Temporal lobe (tissue), 2 donors: ENCODE measurements around a stretch of chr3.

DNA sequence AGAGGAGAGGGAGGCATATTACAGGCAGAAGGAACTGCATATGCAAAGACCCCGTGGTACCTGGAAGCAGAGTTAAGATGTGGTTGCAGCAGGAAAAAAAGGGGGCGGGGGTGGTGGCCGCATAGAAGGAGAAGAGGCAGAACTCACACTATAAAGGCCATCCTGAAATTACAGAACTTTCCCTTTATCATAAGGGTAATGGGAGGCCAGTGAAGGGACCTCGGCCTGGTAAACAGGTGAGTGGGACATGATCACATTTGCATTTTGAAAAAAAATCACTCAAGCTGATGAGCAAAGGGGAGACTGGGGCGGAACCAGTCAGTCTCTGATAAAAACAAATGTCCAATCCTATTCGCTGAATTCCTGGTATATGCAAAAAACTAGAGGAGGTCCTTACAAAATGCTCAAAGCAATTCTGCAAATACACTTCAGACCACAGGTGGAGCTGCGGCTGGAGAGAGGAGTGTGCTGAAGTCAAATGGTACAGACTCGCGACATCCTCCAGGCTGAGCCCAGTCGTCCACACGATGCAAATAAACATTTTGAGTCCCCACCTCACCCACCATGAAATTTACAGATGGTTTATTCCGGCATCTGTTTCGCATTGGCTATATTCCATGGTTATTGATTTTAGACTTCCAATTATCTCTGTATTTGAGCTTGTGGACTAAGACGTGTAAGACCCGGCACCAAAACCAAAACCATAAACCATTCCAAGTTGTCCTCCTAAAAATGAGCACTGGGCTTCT is 166.7 kb downstream of the FOXP1 start:
- RAMPAGE, long total RNA: no peak

GRCh38 chr3:71437068-71438150 is 146.1 kb downstream of the FOXP1 start:
- RAMPAGE, long total RNA: no peak

DNA sequence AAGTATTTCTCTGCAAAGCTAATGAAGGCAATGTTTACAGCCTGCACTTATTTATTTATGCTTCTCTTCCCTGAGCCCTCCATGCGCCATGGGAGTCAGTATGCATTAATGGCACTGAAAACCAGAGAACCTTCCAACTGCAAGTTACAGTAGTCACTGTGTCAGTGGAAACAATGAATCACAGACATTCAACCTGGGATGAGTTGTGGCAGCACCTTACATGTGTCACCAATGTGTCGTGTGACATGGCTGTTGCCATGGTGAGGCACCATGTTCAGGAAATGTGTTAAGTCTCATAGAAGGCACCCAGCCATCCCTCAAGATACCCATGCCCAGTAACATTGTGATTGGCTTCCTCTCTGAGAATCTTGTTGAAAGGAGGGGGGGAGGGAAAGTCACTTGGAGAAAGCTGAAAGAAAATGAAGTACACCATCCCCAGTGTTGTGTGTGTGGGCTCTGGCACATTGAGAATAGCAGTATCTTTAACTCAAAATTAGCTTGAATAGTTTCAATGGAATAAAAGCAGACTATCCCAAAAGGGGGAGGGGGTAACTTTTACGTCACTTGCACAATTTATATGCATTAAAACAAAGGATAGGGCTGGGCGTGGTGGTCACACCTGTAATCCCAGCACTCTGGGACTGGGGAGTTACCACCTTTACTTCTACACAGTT is 104.8 kb downstream of the FOXP1 start:
- RAMPAGE, long total RNA: no peak

- RAMPAGE, long total RNA: no peak
These were observed 2.0 kb downstream of the FOXP1 start for GRCh38 chr3:71581485-71582011.

GRCh38 chr3:71652861-71653125 is 69.3 kb upstream of the FOXP1 start:
- RAMPAGE, long total RNA: no peak

GRCh38 chr3:71754176-71755223 is 845 bp downstream of the GPR27 start:
- RAMPAGE, long total RNA: no peak

GRCh38 chr3:71779696-71780383 is 5.1 kb downstream of the PROK2 start:
- RAMPAGE, long total RNA: no peak

DNA sequence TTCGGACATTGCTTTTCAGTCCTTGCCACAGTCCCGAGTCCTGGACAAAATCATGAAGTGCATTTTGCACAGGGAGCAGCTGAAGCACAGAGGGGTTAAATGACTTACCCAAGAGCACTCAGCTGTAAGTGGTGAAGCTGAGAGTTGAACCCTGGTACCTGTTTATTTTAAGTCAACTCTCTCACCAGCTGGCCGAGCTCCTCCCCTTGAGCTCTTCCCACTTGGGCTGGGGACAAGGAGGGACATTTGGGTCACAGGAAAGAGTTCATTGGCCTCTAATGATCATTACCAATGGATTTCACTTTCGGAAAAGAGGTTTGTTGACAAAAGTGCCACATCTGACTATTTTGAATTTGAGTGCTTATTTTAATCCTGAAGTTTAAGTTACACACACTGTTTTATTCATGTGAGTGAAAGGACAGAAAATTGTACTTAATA is 368.7 kb upstream of the PROK2 start:
- RAMPAGE, long total RNA: no peak

DNA sequence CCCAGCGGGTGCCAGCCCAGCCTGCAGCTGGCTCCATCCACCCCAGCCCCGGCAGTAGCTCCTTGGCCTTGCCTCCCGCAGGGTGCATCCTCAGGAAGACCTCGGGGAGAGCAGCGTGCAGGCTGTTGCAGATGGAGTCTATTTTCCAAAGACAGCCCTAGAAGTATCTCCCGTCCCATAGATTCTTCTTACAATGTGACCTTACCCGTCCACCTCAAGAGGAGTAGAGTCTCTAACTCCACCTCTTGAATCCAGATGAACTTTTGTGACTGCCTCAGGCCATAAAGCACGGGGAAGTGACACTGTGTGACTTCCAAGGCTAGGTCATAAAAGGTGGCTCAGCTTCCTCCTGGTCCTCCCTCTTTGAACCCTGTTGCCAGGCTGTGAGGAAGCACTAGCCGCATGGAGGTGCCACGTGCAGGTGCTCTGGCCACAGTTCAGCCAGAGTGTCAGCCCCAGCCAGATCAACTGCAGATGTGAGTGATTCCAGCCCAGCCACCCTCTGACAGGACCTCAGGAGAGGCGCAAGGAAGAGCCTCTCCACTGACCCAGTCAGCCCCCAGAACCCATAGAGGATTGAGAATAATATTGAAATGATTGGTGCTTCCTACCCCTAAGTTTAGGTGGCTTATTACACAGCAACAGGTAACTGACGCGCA is 531.4 kb downstream of the SHQ1 start:
- RAMPAGE, long total RNA: no peak

- RAMPAGE, long total RNA: no peak
These were observed 434.3 kb downstream of the SHQ1 start for GRCh38 chr3:72413899-72414361.

DNA sequence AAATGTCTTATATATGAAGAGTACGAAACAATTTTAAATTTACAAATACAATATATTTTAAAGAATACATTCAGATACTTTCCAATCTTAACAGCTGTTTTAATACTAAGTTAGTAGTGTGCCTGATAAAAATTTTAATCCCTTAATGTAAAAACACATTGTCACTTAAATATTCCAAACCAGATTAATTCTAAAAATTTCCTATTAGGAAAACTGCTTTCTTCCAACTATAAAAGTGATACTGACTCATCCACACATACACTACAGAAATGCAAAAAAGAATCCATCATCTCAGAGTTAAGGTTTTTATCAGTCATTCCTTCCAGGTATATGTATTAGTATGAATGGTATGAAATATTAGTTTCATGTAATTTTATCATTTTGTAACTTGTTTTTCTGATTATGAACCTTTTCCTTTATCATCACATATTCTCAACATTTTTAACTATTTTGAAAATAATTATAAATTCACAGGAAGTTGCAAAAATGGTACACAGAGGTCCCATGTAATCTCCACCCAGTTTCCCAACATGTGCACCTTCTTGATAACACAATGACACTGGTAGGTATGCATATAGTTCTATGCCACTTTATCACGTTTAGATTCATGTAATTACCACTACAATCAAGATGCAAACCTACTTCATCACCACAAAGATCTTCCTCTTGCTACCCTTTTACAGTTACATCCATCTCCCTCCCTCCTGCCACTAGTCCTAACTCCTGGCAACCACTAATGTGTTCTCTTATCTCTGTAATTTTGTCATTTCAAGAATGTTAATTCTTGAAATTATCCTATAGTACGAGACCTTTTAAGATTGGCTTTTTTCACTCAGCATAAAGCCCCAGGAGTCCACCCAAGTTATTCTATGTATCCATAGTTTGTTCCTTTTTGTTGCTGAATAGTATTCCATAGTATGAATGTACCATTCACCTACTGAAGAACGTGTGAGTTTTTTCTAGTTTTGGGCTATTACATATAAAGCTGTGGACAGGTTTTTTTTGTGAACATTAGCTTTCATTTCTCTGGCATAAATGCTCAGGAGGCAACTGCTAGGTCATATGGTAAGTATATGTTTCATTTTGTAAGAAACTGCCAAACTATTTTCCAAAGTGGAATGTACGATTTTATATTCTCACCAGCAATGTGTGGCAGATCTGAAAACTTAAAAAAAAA is 413.9 kb downstream of the SHQ1 start:
- RAMPAGE, long total RNA: no peak

DNA sequence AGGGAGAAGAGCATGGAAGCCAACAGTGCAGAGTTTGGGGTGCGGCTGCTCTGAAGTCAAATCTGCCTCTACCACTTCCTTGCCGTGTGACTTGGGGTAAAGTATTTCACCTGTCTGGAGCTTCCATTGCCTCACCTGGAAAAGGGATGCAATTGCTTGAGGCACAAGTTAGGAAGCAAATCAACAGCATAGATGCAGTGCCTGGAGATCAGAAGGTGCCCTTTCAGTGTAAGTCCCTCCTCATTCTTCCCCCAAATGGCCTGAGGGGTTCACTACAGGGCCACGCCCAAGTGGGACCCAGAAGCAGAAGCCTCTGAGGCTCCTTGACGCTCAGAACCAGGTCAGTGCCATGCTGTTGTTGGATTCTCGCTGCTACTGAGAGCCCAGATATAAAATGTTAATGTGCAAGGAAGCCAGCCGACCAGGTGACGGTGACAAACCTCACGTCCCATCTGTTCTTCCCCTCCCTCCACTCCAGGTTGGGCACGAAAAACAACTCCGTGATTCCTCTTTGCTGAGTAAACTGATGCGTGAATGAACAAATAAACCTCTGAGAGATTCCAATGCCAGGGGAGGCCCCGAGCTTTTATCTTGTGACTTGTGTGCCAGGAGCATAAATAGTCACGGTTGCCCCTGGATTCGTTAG is 119.6 kb downstream of the SHQ1 start:
- RAMPAGE, long total RNA: no peak

DNA sequence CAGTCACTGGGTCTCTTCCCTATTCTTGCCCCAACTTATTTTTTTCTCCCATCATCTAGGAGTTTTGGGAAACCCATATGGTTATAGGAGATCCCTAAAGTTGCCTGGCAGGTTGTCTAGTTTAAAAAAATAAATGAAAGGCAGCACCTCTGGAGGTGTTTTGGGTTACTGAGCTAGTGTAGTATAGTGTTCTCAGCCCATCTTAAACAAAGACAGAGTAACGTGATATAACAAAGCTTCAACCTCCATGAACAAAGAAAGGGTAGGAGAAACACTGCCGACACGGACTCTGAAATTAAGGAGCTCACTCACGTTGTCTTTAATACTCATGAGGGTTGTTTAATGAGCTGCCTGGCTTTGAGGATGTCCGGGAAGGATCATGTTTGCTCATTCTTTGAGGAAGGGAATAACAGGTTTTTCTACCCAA is 102.0 kb downstream of the SHQ1 start:
- RAMPAGE, long total RNA: no peak

GRCh38 chr3:72753459-72753779 is 94.8 kb downstream of the SHQ1 start:
- RAMPAGE, long total RNA: no peak

DNA sequence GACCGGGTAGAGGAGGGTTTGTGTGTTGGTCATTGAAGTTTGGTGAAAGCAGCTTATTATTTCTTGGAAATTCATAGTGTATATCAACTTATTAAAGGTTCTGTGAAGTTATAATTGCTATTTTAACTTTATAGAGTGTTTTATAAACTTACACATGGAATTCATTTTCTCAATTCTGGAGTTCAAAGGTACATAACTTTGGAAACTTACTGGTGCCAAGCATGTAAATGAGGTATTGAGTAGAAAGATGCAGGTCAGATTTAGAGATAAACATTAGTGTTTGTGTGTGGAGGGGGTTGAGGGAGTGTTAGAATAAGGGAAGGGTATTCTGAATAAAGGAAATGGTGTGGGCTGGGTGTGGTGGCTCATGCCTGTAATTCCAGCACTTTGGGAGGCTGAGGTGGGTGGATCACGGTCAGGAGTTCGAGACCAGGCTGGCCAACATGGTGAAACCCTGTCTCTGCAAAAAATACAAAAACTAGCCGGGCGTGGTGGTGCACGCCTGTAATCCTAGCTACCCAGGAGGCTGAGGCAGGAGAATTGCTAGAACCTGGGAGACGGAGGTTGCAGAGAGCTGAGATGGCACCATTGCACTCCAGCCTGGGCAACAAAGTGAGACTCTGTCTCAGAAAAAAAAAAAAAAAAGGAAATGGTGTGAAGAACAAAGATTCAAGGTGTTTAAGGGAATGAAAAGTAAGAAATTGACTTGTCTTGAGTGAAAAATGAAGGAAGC is 2.0 kb upstream of the EBLN2 start:
- RAMPAGE, long total RNA: no peak

DNA sequence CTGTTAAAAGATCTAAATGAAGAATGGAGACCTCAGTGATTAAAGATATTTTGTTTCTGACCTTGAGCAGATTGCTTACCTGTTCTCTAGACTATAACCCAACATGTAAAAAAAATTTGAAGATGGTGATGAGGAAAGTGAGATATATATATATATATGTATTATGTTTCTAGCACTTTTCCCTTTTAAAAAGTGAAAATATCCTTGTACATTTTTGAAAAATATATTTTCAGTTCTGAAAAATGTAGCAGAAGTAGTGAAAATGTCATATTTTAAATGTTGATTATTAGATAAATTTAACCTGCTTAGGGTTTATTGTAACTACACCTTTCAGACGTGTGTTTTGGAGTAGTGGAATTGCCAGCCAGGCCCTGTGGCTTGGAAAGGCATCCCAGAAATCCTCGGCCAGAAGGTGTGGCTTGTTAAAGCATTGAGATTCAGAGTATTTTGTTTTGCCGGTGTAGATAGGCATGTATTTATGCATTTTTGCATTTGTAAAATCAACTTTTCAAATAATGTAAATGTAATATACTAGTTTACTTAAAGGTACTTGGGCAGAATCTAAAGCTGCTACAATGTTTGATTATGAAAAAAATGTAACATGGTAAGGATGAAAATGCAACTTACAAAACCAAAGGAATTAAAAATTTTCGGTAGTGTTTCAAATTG is 6.9 kb downstream of the EBLN2 start:
- RAMPAGE, long total RNA: no peak

GRCh38 chr3:73403890-73404676 is 220.7 kb downstream of the PDZRN3 start:
- RAMPAGE, long total RNA: no peak

GRCh38 chr3:73448028-73448692 is 176.6 kb downstream of the PDZRN3 start:
- RAMPAGE, long total RNA: no peak

- RAMPAGE, long total RNA: no peak
These were observed 102.9 kb downstream of the PDZRN3 start for GRCh38 chr3:73521822-73522236.

- RAMPAGE, long total RNA: no peak
These were observed 60.8 kb downstream of the PDZRN3 start for GRCh38 chr3:73563798-73564524.